SJSA1 (cell line): ENCODE measurements around a stretch of chr14.

GRCh38 chr14:68789638-68789756 lies 3.4 kb downstream of the ZFP36L1 start:
- RAMPAGE, long total RNA = no peak

DNA sequence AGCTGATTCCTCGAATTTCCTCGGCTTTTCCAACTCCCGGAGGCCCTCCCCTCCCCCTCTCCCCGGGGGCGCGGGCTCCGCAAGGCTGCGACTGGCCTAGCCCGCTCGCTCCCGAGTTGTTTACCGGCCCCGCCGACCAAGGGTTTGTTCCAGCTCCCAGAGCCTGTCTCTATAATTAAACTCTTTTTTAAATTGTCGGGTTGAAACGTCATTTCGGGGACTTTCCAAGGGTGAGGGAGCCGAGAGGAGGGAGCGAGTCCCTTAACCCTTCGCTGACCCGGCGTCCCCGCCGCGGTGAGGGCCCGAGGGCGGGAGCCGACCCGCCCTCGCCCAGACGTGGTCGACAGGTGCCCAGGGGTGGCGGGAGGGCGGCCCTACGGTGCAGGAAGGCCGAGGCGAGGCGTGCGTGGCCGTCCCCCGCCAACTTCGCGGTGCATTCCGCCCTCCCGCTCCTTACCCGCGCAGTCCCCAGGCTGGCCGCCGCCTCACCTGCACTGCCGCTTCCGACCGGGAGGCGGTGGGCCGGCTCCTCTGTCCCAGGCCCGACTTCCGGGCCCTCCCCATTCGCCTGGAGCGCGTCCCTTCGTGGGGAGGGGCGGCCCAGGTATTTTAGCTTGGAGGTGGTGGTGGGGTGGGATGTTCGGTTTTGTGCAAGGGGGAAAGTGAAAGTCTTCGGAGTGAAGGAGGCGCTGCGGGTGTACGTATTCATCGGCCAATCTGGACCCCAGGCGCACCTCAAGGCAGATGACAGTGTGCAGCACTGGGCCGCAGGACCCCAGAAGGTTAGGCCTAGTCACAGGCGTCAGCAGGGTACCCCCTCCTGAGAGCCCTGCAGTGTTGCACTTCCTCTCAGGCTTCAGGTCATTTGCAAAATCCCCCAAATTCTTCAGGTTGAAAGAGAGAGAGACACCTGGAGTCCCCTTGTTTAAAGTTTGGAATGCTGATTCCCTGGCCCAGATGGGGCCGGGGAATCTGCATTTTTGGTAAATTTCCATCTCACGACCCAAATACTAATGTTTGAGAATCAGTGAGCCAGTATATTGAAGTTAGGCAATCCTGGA lies 3.0 kb upstream of the ZFP36L1 start:
- RAMPAGE, long total RNA = no peak

DNA sequence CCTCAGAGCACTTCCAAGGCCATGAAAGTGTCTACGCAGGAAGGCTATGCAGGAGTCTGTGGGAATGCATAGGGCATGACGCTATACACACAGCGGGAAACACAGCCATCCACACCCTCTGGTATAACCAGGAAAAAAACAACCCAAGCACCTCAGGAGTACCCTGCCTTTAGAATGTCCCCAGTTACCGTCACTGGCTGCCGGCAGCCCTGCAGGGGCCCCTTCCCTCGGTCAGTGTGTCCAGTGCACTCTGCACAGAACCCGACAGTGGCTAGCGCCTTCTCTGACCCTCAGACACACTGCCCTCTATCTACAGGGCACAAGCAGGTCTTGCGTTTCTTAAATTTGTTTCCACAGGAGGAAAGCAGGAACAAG lies 92.9 kb upstream of the ZFP36L1 start:
- RAMPAGE, long total RNA = no peak

DNA sequence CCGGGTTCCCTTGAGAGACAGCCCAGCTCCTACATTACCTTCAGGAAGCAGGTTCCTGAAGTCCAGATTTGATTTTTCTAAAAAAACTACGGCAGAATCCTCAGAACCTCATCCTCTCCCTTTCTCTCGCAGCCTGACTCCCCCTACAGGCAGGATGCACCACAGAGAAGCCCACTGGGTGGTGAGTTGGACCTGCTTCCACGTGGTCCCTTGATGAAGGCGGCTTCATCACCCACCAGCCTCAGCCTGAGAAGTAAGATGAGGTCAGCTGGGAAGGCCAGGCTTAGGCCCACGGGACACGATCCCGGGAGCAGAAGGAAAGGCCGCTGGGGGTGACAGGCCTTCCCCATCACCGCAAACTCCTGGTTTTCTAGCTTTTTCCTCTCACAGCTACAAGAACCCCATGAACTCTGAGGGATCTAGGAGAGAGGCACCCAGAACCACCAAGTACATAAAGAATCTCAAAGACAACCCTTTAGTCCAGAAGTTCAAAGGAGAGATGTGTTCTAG lies 82.9 kb downstream of the ACTN1 start:
- RAMPAGE, long total RNA = no peak

- RAMPAGE, long total RNA = no peak
These were observed 49.2 kb downstream of the ACTN1 start for GRCh38 chr14:68929926-68930328.

- RAMPAGE, long total RNA = no peak
These were observed 46.5 kb downstream of the ACTN1 start for GRCh38 chr14:68932557-68933112.

- RAMPAGE, long total RNA = no peak
These were observed 33.5 kb downstream of the ACTN1 start for GRCh38 chr14:68945175-68946352.

DNA sequence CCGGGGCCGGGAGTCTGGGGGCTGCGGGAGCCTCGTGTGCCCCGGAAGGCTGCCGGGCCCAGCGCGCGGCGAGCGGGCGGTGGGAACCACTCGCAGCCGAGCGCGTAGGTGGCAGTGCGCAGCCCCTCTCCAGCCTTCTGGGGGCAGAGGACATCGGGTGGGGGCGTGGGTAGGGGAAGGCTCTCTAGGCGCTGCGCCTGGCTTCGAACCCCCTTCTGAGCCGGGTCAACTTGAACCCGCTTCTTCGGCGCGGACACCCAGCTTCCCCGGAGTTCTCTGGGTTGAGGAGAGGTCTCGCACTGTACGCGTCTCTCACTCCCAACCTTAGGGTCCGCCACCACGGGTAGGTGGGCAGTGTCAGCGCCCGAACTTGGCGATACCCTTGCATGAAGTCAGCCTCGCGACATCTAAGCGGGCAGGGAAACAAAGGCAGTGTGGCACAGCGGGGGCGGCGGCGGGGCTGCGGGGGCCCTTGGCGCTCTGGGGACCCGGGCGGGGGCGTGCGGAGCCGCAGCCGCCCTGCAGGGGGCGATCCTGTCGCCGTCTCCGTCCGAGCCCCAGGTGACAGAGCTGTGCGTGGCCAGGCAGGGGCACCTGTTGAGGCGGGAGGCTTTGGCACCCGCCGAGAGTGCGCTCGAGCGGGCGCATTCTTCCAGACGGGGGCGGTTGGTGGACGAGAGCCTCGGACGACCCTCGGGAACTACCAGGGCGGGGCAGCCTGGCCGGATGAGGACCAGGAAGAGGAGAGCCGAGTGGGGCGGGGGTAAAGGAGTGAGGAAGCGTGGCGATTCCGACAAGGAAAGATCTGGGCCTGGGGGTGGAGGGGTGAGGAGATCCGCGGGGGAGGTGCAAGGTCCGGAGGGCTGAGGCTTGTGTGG lies 1.1 kb downstream of the GALNT16 start:
- RAMPAGE, long total RNA = no peak

- RAMPAGE, long total RNA = no peak
These were observed 548 bp downstream of the SLC39A9 start for GRCh38 chr14:69399083-69399397.

DNA sequence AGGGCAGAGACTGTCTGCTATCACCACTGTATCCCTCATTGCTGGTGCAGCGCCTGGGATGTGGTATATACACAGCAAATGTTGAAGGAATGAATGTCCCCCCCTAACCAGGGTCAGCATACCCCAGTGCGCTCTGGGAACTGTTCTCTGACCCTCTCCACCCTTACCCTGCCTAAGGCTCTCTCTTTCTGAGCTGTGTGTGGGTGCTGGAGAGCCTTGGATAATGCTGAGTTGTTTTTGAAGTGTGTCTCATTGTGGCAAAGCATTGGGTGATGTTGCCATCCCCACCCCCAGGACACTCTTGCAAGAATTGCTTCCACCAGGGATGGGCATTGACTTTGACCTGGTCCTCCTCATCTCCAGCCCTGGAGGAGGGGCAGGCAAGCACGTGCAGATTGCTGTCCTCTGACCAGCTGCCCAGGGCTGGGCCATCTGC lies 26.0 kb downstream of the SUSD6 start:
- RAMPAGE, long total RNA = no peak

DNA sequence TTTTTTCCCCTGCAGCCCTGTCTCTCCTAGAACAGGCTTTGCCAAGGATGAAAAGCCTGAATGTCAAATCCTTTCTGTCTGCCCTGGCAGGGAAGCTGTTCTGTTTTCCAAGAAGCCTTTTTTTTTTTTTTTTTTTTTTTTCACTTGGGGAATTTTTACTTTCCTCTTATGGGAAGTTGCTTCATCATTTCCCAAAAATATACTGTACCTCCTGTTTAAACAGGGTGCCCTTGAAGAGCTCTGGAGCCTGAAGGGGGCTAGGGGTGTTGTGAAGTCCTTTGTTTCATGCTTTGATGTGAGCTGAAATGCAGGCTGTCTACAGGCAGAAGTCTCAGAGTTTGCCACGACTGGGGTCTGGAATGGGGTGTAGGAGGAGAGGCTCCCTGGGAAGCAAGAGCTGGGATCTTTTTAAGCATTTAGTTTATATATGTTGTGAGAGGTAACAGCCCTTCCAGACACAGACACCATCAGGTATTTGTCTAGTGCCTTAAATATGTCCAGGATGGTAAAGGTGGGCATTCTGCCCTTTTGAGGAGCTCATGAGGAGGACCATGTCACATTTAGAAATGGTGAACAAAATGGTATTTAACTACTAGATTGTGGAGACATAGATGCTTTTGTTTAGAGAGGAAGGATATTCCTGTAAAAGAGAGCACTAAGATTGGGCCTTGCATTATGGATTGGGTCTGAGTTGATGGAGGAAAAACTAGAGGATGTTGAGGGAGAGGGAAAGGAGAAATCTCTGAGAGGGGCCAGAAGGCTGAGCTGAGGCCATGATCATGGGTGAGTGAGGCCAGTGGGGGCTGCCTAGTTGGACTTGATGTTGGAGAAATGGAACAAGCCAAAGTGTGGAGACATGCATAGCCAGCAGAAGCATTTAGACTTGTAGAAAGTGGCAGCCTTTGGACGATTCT lies 71.7 kb downstream of the SUSD6 start:
- RAMPAGE, long total RNA = no peak

GRCh38 chr14:69685079-69686153 lies 74.0 kb downstream of the SUSD6 start:
- RAMPAGE, long total RNA = no peak

DNA sequence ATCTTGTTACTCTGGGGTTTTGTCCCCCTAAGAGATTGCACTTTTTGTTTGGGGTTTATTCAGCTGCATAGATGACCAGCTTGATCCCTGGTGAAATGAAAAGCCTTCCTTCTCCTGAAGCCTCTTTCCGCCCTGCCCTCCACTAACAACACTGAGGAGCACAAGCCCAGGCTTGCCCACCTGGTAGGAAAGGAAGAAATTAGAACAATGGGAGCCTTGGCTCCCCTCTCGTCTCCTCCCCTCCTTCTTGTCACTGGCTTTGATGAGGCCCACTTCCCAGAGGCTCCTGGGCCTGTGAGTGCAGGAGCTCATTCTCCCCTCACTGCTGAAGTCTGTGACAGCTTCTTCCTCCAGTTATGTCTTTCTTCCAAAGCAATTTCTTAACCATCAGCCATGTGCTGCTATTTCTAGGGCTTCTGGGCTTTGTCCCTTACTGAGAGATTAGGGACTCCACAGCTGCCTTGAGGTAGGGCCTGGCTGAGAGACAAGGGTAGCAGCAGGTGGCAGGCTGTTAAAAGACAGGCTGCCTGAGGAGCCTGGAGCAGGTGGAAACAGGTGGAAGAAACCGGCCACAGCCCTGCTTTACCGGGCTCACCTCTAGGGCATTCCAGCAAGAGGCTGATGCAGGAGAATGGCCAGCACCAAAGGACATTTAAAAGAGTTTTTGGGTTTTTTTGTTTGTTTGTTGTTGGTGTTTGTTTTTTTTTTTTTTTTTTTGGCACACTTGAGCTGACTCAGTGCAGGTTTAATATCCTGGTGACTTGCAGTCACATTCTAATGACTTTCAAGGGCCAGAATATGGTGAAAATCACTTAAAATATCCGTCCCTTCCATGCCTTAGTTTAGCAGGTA lies 53.6 kb upstream of the SRSF5 start:
- RAMPAGE, long total RNA = no peak

DNA sequence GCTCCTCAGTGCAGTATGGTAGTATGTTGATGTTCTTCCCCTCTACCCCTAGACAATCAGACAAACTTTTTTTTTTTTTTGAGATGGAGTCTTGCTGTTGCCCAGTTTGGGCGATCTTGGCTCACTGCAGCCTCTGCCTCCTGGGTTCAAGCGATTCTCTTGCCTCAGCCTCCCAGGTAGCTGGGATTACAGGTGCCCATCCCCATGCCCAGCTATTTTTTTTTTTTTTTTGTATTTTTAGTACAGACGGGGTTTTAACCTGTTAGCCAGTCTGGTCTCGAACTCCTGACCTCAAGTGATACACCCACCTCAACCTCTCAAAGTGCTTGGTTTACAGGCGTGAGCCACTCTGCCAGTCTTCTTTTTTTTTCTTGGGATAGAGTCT lies 6.8 kb downstream of the SRSF5 start:
- RAMPAGE, long total RNA = no peak

- RAMPAGE, long total RNA = no peak
These were observed 4.0 kb downstream of the SLC10A1 start for GRCh38 chr14:69792918-69793534.

DNA sequence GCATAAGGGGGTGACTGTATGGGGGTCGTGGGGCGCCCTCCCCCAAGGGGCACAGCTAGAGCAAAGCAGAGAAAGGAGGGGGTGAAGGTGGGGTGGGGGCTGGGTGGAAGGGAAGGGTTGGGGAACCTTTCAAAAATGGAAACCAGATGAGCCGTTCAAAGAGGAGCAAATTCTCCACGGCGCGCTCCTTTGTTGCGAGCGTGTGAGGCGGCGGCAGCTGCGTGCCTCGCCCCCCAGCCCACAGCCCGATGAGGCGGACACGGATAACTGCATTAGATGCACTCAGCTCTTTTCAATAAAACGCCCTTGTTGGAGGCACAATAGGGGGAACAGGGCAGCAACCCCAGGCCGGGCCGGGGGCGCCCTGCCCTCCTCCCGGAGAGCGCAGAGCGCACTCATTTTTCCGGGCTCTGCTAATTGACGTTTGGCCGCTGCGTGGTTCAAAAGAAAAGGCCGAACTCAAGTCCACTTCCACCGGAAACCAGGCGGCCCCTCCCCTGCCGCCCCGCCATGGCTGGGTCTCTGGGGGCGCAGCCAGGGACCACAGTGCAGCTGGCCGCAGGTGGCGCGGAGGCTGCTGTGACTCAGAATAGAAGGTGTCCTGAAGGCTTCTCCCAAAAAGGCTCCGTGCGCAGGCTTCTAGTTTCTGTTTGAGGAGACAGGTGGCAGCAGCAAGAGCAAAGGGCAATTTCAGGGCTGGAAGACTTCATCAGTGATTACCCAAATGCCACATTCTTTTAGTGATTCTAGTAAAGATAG lies 29.1 kb upstream of the SMOC1 start:
- RAMPAGE, long total RNA = no peak

DNA sequence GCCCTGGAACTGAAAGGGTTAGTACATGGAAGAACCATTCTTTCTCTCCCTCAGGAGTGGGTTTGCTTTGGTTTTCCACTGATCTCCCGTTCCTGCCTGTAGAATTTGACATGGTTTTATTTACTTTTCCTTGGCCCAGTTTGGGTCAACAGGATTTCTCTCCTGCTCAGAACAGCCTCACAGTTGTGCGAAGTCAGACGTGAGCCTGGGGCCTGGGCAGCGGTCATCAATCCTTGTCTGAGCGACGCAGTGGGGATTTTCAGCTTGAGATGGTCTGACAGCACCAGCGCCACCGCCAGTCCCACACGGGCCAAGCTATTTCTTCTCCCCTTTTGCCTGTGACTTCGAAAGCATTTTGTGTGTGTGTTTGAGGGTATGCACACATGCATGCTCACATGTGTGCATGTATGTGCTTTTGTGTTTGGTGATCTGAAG lies 58.2 kb downstream of the SMOC1 start:
- RAMPAGE, long total RNA = no peak

DNA sequence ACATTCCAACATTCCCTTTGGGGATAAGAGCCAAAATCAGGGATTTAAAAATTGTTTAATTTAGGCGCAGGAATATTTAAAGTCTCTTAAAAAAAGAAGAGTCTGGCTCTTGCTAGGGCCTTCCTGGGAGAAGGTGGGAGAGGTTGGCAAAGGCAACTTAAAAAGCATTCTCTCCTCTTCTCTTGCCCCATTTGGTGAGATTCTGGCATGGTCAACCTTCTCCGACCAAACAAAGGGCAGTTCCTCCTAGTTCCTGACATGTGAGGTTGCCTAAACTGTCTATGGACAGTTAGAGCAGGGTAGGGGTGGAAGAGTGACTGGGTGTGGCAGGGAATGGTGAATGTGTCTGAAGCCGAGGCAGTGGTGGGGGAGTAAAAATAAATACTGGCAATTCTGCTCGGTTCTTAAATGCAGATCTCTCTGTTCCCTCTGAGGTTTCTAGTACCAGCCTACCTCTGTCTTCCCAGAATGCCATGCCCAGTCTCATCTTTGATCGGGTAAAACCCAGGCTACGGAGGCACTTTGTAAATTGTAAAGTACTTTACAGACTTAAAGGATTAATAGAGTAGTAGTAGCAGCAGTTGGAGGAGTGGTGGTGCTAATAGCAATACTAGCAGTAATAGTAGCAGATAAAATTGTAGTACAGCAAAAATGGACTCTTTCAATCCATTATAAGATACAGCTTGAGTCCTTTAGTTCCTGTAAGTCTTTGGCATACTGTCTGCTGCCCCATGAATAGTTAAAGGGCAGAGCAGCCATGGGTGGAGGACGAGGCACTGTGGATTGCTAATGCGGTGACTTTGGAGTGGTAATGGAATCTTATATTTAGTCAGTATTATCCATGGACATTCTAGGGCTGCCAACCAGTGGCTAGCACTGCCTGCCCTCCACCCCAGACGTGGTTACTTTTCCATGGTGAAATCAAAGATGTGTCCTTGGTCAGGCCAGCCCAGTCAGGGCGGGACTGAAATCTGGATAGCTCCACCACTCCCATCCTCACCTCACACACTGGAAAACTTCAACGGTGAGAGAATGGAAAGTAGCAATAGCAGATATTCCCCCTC lies 1.9 kb downstream of the TTC9 start:
- RAMPAGE, long total RNA = no peak

GRCh38 chr14:70698365-70698806 lies 56.7 kb downstream of the TTC9 start:
- RAMPAGE, long total RNA = no peak

- RAMPAGE, long total RNA = no peak
These were observed 71.0 kb downstream of the MAP3K9 start for GRCh38 chr14:70738314-70738640.